LHCN-M2 (cell line): ENCODE measurements around a stretch of chr7.

GRCh38 chr7:47326162-47326632, 255.7 kb downstream of the TNS3 start:
- RAMPAGE, long total RNA, result no peak

DNA sequence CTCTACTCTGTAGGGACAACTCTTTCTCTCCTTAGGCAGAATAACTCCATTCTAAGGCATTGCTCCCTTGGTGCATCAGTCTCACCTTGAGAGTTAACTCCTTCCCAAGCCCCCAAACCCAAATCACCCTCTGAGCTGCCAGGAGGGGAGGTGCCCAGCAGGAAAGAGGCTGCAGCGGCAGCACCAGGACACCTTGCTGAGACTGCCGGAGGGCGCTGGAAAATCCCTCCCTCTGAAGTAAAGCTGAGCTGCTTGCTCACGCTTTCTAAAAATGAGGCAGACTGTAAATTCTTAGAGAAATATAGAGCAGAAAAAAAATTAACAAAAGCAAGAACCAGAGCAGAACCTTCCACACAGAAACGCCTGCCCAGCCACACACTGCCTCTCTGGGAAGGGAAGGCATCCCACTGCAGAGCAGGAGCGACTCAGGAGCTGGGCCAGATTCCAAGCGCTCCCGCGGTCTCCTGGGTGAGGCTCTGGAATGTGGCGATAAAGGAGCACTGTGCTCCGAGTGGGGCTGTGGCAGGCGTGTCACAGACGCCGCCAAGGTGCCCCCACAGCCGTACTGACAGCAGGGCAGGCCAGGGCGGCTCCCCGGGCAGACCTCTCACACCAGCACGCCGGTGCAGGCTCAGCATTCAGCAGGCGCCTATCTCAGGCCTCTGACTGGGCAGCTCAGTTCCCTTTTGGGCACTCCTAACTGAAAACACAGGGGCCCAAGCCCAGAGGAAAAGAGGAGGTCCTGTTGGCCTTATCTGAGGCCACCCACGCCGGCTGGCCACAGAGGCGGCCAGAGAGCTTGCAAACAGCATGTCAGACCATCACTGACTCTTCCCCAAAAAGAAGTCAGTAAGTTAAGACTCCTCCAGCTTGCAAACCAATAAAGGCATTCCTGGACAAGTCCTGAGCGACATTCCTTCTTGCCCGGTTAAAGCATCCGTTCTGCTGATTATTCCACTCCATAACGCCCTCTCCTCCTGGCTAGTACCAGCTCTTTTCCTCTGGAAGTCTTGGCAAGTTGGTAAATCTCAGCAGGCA, 202.0 kb downstream of the TNS3 start:
- RAMPAGE, long total RNA, result no peak

DNA sequence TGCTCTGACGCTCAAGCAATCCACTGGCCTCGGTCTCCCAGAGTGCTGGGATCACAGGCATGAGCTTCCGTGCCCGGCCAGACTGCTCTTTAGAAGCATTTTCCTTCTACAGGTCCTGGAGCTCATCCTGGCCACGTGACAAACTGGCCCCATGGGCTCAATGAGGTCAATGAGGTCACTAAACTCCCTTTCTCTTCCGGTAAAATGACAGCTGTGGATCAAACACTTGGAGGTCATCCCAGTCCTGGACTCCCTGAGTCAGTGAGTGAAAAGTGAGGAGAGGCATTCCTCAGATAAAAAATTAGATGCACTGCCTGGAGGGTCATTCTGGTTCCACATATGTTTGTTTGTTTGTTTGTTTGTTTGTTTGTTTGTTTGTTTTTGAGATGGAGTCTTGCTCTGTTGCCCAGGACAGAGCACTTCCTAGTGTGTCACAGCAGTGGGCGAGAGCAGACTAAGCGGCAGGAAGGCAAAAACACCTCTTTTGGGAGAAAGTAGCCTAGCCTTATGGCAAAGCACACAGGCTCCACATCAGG, 134.9 kb downstream of the TNS3 start:
- RAMPAGE, long total RNA, result no peak

DNA sequence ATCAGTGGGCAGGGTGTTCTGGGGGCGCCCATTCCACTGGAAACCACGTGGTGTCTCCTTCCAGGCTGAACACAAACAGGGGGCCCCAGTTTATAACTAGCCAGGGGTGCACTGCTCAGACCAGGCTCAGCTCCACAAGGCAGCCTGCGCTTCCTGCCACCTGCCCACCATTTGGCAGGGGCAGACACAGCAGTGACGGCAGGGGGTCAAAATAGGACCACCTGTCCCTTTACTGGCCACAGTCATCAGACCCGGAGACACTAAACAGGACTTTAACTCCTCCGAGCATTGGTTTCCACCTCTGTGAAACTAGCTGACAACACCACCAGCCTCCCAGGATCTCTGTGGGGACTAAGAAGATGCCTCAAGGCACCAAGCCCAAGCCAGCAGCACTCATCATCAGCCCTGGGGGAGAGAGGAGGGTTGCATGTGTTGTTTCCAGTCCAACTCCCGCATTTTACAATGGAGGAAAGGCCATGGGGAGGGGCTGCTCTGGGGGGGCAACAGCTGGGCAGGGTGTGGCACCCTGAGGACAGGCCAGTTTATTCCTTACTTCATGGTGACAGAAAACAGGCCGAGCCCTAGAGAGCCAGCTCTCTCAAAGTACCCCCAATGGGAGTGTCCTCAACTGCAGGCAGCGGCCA, 127.7 kb downstream of the TNS3 start:
- RAMPAGE, long total RNA, result no peak

DNA sequence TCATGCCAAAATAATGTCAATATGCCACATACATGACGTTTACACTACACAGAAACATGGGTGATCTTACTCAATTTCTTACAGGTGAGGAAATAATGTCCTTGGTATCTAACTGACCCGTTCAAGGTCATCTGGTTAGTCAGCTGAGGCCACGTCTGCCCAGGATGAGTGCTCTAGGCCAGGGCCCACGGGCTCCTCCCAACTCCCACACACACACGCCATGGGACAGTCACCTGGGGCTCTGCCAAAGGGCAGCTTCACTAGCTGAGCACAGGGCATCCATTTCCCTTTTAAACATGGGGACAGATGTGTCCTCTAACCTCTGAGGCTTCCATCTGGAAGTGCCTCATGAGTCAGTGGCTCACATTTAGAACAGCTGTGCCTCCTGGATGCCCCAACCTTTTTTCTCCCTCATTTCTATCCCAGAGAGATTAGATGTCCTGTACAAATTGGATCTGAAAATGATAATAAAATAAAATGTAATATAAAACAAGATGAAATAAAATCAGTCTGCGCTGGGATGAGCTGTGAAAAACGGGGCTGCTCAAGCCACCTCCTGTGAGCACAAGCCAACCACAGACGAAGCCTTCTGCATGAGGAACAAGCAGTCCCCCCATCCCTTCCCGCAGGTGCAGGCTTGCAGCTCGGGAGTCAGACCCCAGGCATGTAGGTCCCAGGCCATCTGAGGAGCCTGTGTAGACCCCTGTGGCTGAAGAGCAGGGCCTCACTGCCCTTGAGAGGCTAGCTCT, 123.7 kb downstream of the TNS3 start:
- RAMPAGE, long total RNA, result no peak

DNA sequence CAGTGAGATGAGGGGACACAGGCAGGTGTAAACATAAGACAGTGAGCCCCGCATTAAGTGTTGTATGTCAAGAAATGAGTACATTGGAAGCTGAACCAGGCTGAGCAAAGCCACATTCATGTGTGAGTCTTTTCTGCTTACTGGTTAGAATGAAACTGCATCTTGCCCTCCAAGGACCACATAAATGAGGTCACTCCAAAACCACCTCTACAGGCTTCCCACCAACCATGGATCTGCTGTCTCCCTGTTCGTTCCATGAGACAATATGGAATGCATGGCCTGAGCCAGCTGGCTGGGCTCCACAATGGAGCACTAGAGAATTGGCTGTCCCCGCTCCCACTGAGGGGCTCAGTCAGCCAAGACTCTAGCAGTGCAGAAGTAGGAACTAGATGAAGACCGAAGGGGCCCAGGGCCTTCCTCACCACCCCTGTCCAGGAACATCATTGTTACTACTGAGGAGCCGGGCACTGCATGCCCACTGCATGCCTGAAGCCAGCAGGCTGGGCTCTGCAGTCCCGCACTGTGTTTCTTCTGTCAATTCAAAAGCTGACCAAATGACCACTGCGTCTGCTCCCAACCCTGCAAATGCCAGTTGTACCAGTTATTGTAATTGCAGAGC, 120.7 kb downstream of the TNS3 start:
- RAMPAGE, long total RNA, result no peak

DNA sequence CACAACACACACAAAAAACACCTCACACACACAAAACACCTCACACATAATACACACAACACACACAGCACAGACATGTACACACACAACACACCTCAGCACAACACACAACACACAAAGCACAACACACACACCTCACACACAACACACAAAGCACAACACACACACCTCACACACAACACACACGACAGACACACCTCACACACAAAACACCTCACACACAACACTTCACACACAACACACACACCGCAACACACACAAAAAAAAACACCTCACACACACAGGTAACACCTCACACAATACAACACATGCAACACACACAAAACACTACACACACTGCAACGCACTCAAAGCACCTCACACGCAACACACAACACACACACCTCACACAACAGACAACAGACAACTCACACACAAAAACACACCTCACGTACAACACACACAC, 107.2 kb downstream of the TNS3 start:
- RAMPAGE, long total RNA, result no peak

DNA sequence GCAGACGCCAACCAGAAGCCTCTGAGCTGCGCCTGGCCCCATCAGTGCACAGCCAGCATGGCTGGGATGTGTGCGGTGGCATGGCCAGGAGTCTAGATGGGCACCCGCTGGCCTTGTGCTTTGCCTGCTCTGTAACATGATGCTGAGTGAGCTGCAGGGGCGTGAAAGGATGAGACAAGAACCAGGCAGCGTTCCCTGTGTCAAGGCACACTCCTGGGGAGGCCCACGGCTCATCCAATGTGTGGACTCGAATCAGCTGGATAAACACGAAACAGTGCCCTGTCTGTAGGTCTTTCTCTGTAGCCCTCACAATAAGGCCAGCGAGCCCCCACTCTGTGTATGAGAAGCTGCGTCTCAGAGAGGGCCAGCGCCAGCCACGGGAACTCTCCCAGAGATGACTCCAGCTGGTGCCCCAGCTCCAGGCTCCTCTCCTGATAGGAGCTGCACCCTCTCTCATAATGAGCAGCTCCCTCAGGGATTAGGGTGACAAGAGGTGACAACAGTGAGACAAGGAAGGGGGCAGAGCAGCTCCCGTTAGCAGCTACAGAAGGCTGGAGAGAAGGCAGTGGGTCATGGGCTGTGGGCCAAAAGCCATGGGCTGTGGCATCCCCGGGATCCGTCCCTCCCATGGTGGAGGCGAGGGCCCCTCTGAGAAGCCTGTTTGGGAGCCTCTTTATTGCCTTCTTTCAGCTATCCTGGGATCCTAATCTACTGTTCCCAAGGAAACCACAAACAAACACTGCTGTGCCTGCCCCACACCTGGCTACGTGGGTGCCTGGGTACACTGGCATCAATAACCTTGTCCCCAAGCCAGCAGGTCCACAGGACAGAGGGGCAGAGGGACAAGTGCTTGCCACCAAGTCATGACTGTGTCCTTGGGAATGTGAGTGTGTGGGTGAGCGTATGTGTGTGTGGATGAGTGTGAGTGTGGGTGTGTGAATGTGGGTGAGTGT, 96.6 kb downstream of the TNS3 start:
- RAMPAGE, long total RNA, result no peak

GRCh38 chr7:47546423-47547368, 35.2 kb downstream of the TNS3 start:
- RAMPAGE, long total RNA, result no peak

- RAMPAGE, long total RNA, result no peak
Observed at GRCh38 chr7:47560401-47561109, 21.4 kb downstream of the TNS3 start.

DNA sequence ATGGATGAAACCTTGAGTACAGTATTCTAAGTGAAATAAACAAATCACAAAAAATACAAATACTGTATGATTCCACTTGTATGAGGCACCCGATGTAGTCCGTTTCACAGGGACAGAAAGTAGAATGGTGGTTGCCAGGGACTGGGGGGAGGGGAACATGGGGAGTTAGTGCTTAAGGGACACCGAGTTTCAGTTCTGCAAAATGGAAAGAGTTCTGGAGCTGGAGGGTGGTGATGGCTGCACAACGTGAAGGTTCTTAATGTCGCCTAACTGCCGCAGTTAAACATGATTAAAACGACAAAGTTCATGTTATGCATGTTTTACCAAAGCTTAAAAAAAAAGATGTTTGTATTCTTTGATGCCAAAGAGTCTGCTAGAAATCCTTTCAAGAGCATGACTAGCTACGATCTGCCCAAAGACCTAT, 7.2 kb downstream of the TNS3 start:
- RAMPAGE, long total RNA, result no peak

GRCh38 chr7:47578427-47579104, 3.3 kb downstream of the TNS3 start:
- RAMPAGE, long total RNA, result no peak

DNA sequence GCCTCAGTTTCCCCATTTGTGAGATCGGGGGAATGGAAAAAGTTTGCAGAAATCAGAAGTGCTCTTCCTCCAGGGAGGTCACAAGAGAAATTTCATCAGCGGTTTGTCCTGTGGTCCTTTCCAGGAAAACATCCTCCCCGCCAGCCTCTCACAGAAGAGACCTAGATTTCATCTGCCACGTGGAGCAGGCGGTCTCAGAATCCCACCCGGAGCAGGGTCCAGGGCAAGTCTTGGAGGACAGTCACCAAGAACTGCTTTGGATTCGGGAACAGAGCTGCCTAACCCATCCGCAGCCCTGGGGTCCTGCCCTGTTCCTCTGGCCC, 882 bp upstream of the TNS3 start:
- RAMPAGE, long total RNA, result no peak

GRCh38 chr7:47583155-47583662, 1.3 kb upstream of the TNS3 start:
- RAMPAGE, long total RNA, result no peak

- RAMPAGE, long total RNA, result no peak
Observed at GRCh38 chr7:47623052-47623811, 41.3 kb upstream of the TNS3 start.

- RAMPAGE, long total RNA, result no peak
Observed at GRCh38 chr7:47672163-47672891, 90.4 kb upstream of the TNS3 start.

- RAMPAGE, long total RNA, result no peak
Observed at GRCh38 chr7:47734088-47734688, 152.3 kb upstream of the TNS3 start.

- RAMPAGE, long total RNA, result no peak
Observed at GRCh38 chr7:47965183-47965573, 14.2 kb downstream of the HUS1 start.

- RAMPAGE, long total RNA, result no peak
Observed at GRCh38 chr7:48813834-48814281, 110.5 kb upstream of the CDC14C start.

DNA sequence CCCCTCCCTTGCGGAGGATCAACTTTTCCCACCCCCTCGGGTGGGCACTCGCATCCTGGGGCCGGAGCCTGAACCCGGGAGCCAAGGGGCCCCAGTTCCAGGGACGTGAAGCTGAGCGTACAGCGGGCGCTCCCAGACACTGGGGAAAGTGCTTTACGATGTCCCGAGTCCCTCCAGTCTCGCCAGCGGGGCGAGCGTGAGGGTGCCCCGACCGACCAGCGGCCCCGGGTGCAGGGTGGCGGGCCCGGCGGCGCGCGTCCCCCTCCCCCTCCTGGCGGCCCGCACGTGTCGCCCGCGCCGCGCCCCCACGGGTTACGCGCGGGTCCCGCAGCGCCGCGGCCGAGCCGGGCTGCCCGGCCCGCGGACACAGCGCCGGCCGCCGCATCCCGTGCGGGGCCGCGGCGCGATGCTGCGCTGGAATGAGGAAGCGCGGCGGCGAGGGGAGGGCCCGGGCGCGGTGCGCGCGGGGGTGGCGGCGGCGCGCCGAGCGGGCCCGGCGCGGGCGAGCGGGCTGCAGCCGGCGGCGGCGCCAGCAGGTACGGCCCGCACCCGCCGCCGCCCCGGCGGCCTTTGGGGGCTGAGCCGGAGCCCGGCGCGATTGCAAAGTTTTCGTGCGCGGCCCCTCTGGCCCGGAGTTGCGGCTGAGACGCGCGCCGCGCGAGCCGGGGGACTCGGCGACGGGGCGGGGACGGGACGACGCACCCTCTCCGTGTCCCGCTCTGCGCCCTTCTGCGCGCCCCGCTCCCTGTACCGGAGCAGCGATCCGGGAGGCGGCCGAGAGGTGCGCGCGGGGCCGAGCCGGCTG, 735 bp upstream of the IKZF1 start:
- RAMPAGE, long total RNA, result no peak